ENCODE results near the genes B3GNT2 and OTX1.

- PRO-cap = no peak
- RAMPAGE, long total RNA, 4 experiments = no peak in any of the 4 experiments
These were observed 25.3 kb downstream of the XPO1 start for GRCh38 chr2:61512701-61513314.

DNA sequence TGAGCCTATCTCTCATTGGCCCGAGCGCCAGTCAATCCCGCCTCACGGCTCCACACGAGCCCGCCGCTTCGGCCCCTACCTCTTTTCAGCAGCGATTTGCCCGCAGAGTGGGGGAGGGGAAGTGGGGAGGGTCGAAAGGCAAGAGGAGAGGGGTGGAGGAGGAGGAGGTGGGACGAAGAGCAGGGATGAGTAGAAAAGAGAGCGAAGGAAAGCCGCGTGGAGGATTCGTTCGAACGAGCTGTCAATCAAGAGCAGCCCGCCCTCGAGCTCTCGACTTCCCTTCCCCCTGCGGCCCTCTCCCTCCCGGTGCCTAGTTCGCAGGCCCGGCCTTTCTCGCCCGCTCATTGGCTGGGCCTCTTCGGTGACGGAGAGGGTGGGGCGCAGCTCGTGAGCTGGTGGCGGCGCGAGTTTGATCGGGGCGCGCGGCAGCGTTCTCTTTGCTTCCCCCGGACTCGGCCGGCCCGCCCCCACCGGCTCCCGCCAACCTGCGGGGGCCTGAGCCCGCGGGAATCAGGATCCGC, 317 bp upstream of the XPO1 start:
- PRO-cap = bidirectional peak, plus-strand start at position 388 of the sequence, minus-strand start at position 288 of the sequence
- RAMPAGE, long total RNA, 4 experiments = no peak in any of the 4 experiments

DNA sequence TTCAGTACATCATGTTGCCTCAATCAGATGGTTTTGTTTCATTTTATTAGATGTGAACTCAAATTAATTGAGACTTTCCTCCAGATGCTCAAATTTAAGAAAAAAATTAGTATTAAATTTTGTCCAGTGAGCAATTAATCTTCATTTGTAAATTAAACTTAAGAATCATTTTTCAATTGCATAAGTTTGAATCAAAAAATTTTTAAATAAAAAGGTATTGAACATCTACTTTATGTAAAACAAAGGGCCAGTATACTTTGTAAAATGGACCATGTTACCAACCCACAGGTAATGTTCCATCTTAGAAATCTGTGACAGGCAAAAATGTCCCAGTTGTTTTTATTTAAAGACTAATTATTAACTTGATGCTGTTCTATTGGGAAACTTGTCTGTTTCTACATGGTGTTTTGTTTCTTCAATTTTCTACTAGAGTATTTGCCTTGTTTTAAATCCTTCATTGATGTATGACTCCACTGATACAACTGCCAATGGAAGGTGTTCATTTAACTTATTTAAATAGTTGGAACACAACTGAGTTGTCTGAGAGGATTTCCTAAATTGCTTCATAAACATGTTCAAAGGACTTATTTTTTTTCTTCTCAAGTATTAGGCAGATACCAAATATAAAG, 151.8 kb upstream of the XPO1 start:
- PRO-cap = no peak
- RAMPAGE, long total RNA, 4 experiments = no peak in any of the 4 experiments

- PRO-cap = no peak
- RAMPAGE, long total RNA, 4 experiments = no peak in any of the 4 experiments
These were observed 16.3 kb downstream of the CCT4 start for GRCh38 chr2:61872039-61872748.

GRCh38 chr2:62146610-62147270, 49.2 kb upstream of the B3GNT2 start:
- PRO-cap = no peak
- RAMPAGE, long total RNA, 4 experiments = no peak in any of the 4 experiments

DNA sequence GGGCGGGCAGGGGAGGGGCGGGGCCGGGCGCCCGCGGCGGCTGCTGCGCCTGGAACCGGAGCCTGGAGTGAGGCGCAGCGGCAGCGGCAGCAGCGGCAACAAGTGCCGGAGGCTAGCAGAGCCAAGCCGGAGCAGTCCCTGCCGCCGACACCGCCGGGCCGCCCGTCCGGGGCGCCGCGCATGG, at the start of gene B3GNT2:
Gene B3GNT2, plus strand, starts transcription at position 60 of the 184 bp plus-strand sequence.
- PRO-cap = bidirectional peak, plus-strand start at position 70 of the sequence, minus-strand start outside the sequence
- RAMPAGE, long total RNA, 4 experiments = no peak in any of the 4 experiments

GRCh38 chr2:62306605-62307658, 111.0 kb downstream of the B3GNT2 start:
- PRO-cap = no peak
- RAMPAGE, long total RNA, 4 experiments = no peak in any of the 4 experiments

GRCh38 chr2:62578781-62579223, 72.8 kb upstream of the TMEM17 start:
- PRO-cap = no peak
- RAMPAGE, long total RNA, 4 experiments = no peak in any of the 4 experiments

DNA sequence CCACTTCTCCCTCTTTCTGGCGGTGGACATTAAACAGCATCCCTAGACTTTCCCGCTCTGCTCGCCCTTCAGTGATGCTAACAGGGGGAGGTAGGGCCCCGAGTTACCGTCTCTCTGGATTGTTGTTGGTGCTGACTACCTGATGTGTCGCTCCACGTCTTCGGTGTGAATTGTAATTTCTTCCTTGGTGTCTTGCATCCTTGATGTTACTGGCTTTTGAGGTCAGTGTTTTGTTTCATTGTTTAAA, 944 bp downstream of the EHBP1 start:
- PRO-cap = no peak
- RAMPAGE, long total RNA, 4 experiments = no peak in any of the 4 experiments

- PRO-cap = no peak
- RAMPAGE, long total RNA, 4 experiments = start-site peak on the plus strand in 1 of 4 experiments, at chr2:62711306-62711880 at its widest, 15 reads per replicate
These were observed 6.1 kb downstream of the EHBP1 start for GRCh38 chr2:62711203-62712453.

DNA sequence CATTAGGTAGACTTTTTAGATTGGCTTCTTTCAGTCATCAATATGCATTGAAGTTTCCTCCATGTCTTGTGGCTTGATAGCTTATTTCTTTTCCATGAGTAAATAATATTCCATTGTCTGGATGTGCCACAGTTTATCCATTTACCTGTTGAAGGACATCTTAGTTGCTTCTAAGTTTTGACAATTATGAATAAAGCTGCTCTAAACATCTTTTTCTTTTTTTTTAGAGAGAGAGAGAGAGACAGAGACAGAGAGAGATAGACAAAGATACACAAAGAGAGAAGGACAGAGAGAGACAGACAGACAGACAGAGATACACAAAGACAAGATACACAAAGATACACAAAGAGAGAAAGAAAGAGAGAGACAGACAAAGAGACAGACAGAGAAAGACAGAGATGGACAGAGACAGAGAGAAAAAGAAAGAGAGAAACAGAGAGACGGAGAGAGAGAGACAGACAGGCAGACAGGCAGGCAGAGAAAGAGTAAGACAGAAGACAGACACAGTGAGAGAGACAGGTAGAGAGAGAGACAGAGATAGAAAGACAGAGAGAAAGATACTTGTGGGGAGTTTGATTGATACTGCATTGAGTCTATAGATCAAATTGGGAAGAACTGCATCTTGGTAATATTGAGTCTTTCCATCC, 25.0 kb downstream of the EHBP1 start:
- PRO-cap = no peak
- RAMPAGE, long total RNA, 4 experiments = start-site peak on the plus strand in 1 of 4 experiments, centred at position 301 of the sequence, 5 reads per replicate

GRCh38 chr2:63049296-63049643, 1.4 kb upstream of the OTX1 start:
- PRO-cap = no peak
- RAMPAGE, long total RNA, 4 experiments = no peak in any of the 4 experiments

- PRO-cap = no peak
- RAMPAGE, long total RNA, 4 experiments = no peak in any of the 4 experiments
These were observed at the start of gene OTX1 for GRCh38 chr2:63050661-63051387. Gene OTX1 (plus strand): TSS chr2:63050830.

DNA sequence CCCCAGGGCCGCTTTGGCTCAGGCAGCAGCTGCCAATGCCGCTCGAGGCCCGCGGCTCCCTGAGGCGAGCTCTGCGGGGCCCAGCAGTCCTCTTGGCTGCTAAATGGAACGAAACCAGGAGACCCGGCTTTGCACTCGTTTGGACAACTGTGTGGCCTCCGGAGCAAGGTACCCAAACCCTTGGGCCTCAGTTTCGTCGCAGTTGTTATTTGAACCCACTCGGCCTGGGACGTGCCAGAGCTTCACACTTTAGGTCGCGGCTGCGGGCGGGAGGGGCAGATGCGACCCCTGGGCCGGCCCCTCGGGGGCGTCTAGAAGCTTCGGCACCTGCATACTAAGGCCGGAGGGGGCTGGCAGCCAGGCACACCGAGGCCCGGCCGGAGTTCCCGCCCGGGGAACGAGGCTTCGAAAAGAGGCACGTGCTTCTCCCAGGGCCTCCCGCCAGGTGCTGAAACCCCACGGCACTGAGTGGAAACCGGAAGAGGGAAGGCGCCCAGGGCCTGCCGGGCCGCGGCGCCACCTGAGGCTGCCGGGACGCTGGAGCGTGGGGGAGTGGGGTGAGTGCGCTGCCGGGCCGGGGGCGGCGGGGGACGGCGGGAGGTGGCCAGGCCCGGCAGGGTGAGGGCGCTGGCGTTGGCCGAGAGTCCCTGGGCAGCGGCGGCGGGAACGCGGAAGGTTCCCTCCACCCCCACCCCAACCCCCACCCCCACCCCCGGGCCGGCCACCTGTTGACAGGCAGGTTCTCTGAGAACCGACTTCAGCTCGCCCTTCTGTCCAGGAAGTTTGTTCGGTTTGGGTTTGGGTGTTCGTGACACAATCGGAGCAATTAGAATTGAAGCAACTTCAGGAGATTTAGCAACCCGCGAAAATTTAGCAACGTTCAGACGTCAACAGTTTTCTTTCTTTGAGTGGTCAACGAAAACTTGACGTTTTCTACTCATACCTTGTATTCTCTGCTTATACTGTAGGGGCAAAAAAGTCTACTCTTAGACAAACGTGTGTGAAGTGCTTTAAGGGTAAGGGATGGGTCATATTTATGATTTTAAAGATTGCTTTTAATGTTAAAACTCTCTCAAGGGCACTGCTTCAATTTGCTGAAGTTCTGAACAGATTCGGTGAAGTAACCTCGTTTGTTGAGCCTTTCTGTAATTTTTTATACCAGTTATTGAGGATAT, 9.0 kb downstream of the OTX1 start:
- PRO-cap = no peak
- RAMPAGE, long total RNA, 4 experiments = no peak in any of the 4 experiments

GRCh38 chr2:63827695-63828083, 14.0 kb upstream of the UGP2 start:
- PRO-cap = no peak
- RAMPAGE, long total RNA, 4 experiments = no peak in any of the 4 experiments

DNA sequence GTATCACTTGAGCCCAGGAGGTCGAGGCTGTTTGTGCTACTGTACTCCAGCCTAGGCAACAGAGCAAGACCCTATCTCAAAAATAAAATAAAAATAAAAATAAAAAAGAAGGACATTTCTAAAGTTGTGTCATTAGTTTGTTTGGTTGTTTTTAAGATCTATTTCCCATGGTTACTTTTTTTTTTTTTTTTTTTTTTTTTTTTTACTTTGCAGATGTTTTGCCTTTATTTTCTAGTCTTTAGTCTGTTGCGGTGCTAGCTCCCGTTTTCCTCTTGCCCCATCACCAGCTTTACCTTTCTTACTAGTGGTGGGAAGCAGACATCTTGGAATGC, 43.1 kb downstream of the UGP2 start:
- PRO-cap = no peak
- RAMPAGE, long total RNA, 4 experiments = no peak in any of the 4 experiments

GRCh38 chr2:63885567-63886012, 43.9 kb downstream of the UGP2 start:
- PRO-cap = no peak
- RAMPAGE, long total RNA, 4 experiments = no peak in any of the 4 experiments

DNA sequence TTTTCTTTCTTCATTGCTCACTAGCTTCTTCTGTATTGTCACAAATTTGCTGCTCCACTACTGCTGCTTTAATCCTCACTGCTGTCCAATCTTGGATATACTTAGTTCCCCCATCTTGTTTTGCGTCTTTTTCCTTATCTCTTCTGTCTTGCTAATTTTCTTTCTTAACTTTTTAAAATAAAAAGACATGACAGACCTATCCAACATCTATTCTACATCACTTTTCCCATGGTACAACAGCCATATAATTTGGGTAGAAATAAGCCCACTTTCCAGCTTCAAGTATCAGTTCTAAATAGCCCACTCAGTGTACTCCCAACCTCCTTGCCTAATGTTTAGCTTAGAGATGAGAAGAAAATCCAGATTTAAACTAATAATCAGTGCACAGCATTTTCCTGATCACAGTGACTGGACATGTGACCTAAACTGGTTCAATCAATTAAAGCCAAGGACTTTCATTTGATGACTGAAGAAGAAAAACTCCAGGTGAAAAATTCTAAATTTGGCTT, 83.8 kb downstream of the VPS54 start:
- PRO-cap = no peak
- RAMPAGE, long total RNA, 4 experiments = no peak in any of the 4 experiments

DNA sequence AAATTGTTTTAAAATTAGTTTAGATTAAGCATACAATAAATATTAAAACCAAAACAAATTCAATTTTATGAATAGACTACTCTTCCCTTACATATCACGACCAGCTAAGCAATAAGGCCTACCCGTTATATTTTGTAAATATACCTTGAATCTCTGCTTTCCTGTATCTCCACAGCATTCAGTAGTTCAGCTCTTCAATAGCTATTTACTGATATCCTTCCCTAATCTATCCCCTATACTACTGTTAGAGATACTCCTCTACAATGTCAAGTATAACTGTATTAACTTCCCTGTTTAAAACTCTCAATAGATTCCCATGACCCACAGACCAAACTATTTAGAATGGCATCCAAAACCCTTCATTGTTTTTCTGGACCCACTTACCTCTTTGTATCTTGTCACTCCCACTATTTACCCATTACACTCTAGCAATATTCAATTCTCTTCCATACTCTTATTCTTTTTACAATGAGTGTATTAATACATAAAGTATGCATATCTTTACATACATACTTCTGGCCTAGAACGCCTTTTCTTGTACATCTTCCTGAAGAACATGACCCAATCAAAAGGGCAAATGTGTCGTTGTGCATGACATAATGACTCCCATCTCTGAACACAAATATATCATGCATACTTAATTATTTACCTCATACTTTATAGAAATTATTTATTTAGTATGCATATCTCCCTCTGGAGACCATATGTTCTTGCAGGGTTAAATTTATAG, 52.7 kb downstream of the VPS54 start:
- PRO-cap = no peak
- RAMPAGE, long total RNA, 4 experiments = start-site peak on the minus strand in 1 of 4 experiments, centred at positions 266 to 668 of the sequence, 5 to 13 reads per replicate

- PRO-cap = no peak
- RAMPAGE, long total RNA, 4 experiments = no peak in any of the 4 experiments
These were observed 28.6 kb downstream of the PELI1 start for GRCh38 chr2:64115409-64116264.